Epidermal melanocyte (primary cell): ENCODE measurements around the genes IL12RB2, DIRAS3, LRRC7, ZRANB2 and NEGR1.

DNA sequence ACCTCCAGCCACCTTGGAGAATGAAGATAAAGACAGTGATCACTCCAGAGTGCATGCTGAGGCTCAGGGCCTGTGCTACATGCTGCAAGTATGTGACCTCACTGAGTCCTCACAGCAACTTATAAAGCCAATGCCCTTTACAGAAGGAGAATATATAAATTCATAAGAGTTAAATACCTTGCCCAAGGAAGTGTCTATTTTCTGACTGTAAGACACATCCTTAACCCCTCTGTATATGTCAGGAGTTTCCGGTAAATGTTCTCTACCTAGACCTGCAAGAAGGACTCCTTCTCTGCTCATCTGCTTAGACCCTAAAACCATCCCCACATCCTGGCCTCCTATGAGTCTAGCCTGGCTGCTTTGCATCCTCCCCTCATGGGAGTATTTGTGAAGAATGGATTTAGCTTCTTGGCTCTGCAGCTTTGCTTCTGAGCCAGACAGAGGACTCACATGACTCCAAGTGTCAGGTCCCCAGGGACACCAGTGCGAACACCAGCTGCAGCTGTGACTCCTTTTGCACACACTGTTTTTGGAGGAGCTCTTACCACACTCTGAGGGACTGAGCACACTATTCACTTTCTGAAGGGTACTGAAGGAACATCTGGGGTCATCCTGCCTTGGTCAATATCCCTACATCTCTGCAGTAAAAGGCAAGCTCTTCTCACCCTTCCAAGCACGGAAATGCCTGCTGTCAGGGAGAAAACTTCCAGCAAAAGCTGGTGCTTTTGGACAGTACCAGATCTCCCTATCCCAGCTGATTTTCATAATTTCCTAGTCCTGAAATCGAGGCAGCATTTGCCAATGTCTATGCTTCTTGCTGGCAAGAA is 131.8 kb upstream of the SGIP1 start:
- RRBS: no CpG with 5 or more reads among the region's 4 CpGs

GRCh38 chr1:67054270-67054876 is 425 bp upstream of the SLC35D1 start:
- RRBS: 2% methylated on average over 11 of the region's 27 CpGs

DNA sequence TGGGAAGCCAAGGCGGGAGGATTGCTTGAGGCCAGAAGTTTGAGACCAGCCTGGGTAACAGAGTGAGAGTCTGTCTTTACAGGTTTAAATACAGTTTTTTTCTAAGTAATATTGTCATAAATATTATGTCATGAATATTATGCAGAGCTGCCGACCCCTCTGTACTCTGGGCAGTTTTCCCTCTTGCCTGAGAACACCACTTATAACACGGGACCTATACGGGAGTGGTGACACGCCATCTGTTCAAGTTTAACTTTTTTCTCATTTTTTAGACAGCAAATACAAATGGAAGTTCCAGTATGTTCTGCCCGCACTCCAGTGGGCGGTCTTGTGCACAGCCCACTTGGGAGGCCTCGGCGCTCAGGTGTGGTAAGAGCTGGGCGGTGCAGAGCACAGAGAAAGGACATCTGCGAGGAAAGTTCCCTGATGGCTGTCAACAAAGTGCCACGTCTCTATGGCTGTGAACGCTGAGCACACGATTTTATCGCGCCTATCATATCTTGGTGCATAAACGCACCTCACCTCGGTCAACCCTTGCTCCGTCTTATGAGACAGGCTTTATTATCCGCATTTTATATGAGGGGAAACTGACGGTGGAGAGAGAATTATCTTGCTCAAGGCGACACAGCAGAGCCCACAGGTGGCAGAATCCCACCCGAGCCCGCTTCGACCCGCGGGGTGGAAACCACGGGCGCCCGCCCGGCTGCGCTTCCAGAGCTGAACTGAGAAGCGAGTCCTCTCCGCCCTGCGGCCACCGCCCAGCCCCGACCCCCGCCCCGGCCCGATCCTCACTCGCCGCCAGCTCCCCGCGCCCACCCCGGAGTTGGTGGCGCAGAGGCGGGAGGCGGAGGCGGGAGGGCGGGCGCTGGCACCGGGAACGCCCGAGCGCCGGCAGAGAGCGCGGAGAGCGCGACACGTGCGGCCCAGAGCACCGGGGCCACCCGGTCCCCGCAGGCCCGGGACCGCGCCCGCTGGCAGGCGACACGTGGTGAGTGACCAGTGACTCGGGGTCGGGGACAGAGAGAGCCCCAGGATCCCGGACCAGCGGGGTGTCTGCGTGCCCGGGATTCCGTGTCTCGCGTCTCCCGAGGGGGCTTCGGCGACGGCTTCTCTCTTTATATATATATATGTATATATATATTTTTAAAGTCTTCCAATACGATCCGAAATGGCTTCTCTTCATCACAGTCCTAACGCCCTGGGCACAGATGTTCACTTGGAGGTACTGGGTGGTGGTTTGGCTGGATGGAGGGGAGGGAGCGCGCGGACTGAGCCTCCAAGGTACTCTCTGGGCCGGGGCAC is at the start of gene IL12RB2:
Gene IL12RB2 (plus strand): TSS at position 894 of the 1,302 bp plus-strand sequence.
- RRBS: 4% methylated on average over 38 of the region's 91 CpGs

DNA sequence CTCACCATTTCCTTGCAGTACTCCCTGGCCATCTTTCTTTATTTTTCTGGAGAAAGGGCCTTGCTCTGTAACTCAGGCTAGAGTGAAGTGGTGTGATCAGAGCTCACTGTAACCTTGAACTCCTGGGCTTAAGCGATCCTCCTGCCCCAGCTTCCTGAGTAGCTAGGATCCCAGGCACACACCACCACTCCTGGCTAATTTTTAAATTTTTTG is 94.8 kb upstream of the SERBP1 start:
- RRBS: no CpG with 5 or more reads among the region's 1 CpG

DNA sequence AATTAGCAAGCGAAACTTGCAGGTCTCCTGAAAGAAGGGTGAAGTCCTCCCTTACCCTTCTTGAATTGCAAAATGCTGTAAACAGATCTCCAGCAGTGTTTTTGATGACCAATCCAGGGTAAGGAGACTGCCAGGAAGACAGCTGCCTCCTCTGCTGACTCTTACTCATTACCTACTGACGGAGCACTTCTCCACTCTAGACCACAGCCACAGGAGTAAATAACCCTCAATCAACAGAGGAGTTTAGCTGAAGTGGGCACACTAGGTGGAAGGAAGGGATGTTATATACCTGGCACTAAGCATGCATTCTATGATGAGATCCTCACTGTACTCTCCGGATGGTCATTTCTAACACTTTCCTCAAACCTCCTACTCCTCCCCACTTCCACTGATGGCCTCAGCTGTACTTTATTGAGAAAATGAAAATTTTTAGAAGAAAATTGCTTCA is 32.1 kb upstream of the GADD45A start:
- RRBS: no CpG with 5 or more reads among the region's 3 CpGs

- RRBS: no CpG with 5 or more reads among the region's 2 CpGs
Observed at GRCh38 chr1:67713322-67713904, 28.4 kb downstream of the GADD45A start.

GRCh38 chr1:67840352-67841018 is 7.2 kb upstream of the GNG12 start:
- RRBS: no CpG with 5 or more reads among the region's 2 CpGs

DNA sequence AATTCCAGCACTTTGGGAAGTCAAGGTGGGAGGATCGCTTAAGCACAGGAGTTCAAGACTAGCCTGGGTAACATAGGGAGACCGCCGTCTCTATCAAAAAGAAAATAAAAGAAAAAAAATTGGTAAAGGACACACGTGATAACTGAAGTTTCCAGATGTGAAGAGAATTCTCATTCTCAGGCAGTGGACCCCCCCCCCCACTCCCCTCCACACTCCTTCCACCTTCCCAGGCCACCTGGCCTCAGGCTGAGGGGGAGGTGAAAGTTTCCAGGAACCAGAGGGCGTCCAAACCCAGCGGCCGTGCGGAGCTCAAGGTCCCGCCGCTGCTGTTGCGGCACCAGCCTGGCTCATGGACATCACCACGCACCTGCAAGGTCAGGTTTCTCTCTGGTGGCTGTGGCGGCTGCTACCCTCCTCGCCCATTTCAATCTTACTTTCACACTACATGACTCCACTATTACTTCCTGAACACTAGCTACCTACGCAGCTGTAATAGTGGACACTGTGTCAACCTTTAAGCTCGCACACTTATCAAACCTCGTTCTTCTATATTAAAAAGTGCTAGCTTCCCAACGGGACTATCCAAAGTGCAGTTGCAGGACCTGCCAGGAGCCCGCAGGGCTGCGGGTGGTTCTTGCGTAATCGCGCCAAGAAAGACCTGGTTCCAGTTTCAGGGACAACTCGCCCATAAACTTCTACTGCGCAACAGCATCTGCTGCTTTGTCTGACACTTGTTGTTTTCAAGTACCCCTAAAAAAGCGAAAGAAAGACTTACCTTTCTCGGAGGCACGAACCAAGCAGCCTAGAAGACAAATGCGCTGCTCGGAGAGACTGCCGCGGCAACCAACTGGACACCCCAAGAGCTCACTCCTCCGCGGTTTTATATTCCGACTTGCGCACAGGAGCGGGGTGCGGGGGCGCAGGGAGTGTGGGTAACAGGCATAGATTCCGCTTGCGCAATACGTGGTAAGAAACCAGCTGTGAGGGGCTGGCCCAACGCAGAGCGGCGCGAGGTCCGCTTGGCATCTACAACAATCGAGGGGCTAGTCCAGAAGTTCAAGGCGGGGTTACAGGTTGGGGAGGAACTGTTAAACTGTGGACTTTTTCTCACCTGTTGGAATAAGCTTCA is at the start of gene DIRAS3:
Gene DIRAS3 (minus strand): TSS at position 855 of the 1,129 bp plus-strand sequence.
- RRBS: no CpG with 5 or more reads among the region's 49 CpGs

DNA sequence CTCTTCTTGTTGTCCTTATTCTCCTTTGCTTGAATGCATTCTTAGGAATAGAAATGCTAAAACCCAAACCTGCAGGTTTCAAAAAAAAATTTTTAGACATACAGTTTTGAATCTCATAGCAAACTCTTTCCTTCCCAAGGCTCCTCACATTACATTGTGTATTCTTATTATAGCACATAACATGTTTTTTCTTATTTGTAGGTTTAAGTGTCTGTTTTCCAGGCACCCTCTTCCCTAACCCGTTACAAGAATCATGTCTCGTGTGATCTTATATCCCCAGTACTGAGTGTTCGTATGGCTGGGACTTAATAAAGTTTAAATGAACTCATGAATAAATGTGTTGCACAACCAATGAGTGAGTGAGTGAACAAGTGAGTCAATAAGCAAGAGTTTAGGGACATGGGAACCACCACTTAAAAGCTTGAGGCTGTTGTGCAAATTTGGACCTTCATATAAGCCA is 41.0 kb downstream of the WLS start:
- RRBS: no CpG with 5 or more reads among the region's 3 CpGs

GRCh38 chr1:68230281-68231375 is 1.7 kb downstream of the WLS start:
- RRBS: 1% methylated on average over 3 of the region's 55 CpGs

GRCh38 chr1:68801311-68801741 is 304.4 kb upstream of the DEPDC1 start:
- RRBS: no CpG with 5 or more reads among the region's 4 CpGs

DNA sequence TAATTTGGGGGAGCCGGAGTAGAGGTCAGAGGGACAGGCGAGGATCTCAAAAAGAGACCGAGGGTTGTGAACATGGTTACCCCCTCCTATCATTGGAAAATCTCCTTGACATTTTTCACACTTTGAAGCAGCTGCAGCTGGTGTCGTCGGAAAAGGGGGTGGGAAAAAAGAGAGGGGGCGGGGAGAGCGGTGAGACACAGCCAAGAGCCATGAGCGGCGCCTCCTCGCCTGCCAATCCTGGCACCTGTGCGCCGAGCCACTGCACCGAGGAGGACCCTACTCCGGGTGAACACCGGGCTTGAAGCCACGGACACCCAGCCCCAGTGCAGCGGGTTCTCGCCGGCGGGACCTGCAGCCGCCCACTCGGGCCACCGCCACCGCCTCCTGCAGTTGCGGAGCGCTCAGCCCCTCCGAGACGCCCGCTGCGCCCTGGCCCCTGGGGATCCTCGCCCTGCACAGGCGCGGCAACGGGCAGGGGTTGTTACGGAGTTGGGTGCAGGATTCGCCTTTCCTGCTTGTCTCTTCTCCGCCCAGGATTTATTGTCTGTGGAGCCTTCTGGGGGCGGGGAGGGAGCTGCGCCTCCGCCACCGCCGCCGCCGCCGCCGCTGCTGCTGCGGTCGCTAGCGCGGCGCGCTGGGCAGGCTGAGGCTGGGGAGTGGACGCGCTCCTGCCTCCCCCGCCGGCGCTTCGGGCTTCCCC is at the start of gene LRRC7:
Gene LRRC7 (plus strand): TSS at position 231 of the 700 bp plus-strand sequence.
- RRBS: 4% methylated on average over 6 of the region's 58 CpGs

DNA sequence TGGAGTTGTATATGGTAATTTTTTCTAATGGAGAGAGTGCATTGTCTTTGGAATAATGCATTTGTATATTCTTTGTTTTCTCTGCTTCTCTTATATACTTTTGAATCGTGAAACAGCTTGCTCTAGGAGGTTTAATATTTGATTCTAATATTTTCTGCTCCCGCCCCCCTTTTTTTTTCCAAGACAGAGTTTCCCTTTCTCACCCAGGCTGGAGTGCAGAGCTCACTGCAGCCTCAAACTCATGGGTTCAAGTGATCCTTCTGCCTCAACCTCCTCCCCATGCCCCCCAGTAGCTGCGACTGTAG is 4.6 kb upstream of the LRRC40 start:
- RRBS: no CpG with 5 or more reads among the region's 3 CpGs

- RRBS: 4% methylated on average over 3 of the region's 44 CpGs
Observed at GRCh38 chr1:71080491-71081558, at the start of gene ZRANB2. ZRANB2 (minus strand) TSS chr1:71081035.

DNA sequence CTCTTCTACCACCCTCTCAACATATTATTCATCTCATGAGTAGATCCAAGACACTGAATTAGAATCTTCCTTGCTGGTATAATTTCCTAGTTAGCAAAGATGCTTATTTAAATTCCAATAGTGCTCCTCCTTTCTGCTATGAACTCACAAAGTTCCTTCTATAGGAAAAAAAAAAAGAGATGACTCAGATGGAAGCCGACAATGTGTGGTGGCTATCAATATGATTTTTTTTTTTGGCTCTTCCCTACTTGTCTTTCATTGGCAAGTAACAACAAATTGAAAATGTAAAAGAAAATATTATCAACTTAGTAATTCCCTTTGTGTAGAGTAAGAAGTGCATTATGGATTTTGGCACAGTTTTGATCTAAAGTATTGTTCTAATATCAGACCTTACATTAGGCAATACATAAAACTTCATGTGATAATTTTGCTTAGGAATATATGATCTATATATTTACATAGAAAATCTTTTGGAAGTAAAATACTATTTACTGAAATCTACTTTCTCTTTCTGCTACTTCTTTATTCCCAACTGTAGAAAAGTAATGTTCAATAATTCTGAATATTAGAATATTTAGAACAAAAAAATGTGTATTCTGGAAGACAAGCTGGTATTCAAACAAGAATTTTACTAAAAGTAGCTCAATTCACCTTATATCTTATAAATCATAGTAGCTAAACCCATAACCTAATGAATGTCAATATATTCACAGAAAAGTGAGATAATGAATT is 355.7 kb downstream of the NEGR1 start:
- RRBS: no CpG with 5 or more reads among the region's 1 CpG

GRCh38 chr1:72282273-72283151 is at the start of gene NEGR1:
NEGR1 (minus strand) TSS chr1:72282539.
- RRBS: 2% methylated on average over 9 of the region's 58 CpGs

GRCh38 chr1:74619244-74619632 is 54.4 kb downstream of the ERICH3 start:
- RRBS: no CpG with 5 or more reads among the region's 3 CpGs

GRCh38 chr1:74652396-74653106 is 21.0 kb downstream of the ERICH3 start:
- RRBS: no CpG with 5 or more reads among the region's 10 CpGs